ENCODE data around the genes HNRNPH3, SRGN and TYSND1.

DNA sequence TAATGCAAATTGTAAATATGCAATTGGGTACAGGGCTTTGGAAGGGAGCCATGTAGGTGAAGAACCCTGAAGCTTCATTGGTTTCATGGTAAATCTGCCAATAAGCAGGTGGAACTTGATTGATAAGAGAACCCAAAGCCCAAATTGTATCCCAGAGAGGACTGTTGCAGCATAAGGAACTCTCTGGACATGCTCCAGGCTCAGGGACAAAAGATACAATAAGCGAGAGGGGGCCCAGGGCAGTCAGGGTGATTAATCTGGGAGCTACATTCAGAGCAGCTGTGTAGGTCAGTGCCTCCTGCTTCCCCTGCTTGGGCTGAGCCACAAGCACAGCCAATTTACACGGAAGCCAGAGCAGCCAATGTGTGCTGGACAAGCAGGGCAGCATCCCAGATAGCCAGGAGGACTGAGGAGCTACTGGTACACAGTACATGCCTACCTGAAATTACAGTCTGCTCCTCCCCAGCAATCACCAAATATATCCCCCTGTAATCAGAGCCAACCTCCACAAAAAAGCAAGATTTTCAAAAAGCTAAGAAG lies 24.2 kb downstream of the MYPN start:
- PRO-cap, 2 experiments = no peak in any of the 2 experiments

DNA sequence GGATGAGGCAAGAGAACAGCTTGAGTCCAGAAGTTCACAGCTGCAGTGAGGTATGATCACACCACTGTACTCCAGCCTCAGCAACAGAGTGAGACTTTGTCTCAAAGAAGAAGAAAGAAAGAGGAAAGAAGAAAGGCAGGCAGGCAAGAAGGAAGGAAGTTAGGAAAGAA lies 13.2 kb upstream of the HNRNPH3 start:
- PRO-cap, 2 experiments = no peak in any of the 2 experiments

GRCh38 chr10:68332003-68332215 lies at the start of gene HNRNPH3:
TSS of gene HNRNPH3 (plus strand) at chr10:68332064.
- PRO-cap, 2 experiments = peak in 2 of 2 experiments; most common plus-strand start chr10:68332088 (in 2)

GRCh38 chr10:68903984-68904446 lies 2.9 kb downstream of the DDX50 start:
- PRO-cap, 2 experiments = no peak in any of the 2 experiments

DNA sequence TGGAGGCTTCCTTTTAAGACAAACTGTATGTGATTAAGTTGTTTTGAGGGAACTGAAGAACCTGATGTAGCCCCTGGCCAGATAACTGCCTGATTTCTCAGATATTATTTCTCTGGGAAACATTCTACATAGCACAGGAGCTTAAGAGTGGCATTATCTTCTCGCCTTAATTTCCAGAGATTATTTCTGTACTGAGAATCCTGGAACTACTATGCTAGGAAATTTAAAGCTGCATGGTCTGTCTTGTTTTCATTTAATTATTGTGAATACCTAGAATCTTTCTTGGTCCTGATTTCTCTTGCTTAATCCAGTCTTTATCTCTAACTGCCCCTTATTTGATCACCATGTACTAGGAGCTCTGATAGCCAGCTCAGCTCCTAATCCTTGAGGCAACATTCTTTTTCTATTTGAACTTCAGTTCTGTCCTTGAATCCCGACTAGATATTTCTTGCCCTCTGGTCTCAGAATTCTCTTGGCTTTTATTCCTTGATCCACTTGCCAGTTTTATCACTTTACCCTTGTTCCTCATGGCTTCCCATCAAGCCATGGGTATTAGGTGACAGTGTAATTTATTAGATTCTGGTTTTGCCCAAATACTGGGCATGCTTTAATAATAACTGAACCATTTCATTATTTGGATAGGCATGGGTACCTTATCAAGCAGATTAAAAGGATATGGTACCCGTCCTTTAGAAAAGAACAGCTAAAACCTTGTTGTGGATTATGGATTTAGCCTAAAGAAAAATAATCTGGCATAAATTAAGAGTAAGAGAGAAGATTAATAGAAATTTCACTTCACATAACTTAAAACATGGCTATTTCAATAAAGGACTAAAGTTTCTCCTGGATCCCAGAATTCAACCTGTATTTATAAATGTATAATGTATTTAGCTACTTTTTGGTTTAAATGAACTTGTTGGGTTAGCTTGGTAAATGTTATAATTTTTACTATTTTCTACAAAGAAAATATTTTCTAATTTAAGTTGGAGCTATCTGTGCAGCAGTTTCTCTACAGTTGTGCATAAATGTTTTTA lies 4.3 kb upstream of the KIFBP start:
- PRO-cap, 2 experiments = no peak in any of the 2 experiments

DNA sequence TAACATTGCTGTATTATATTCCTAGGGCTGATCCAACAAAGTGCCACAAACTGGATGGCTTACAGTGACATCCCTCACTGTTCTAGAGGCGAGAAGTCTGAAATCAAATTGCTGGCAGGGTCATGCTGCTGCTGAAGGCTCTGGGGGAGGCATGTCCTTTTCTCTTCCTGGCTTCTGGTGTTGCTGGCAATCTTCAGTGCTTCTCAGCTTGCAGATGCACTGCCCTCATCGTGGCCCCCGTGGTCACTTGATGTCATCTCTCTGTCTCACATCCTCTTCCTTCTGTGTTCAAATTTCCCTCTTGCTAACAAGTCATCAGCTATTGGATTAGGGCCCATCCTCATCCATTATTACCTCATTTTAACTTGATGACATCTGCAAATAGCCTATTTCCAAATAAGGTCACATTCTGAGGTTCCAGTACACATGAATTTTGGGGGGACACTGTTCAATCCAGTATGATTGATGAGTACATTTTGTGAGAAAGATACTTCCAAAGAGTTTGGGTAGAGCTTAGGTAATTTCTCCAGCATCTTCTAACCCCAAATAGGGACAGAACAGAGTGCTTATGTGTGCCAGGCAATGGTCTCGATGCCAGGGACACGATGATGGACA lies 36.6 kb upstream of the SRGN start:
- PRO-cap, 2 experiments = peak in 2 of 2 experiments; most common minus-strand start position 176 of the sequence (in 2)

DNA sequence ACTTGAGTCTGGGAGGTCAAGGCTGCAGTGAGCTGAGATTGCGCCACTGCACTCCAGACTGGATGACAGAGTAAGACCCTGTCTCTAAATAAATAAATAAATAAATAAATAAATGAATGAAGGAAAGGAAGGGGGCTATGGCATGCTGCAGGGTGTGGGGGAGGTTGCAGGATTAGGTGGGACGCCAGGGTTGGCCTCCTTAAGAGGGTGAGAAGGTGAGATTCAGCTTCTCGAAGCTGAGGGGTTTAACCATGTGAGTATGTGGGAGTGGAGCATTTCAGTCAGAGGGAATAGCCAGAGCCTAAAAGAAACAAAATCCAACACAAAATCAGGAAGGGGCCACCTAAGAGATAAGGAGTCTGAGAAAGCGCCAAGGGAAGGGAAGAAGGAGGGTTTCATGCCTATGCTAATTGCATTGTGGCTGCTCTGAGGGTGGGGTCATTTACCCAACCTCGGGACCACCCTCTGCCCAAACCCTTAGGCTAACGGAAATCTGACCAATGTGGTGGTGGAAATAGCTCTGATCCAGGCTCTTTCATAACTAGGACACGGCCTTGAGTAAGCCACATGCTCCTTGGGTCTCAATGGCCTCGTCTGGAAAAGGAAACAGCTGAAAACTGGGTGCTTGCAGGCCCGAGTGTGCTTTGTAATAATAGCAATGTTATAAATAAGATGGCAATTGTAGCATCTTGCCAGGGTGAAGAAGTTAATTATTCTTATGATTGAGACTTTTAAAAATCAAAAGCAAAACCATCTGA lies 15.0 kb upstream of the SRGN start:
- PRO-cap, 2 experiments = no peak in any of the 2 experiments

DNA sequence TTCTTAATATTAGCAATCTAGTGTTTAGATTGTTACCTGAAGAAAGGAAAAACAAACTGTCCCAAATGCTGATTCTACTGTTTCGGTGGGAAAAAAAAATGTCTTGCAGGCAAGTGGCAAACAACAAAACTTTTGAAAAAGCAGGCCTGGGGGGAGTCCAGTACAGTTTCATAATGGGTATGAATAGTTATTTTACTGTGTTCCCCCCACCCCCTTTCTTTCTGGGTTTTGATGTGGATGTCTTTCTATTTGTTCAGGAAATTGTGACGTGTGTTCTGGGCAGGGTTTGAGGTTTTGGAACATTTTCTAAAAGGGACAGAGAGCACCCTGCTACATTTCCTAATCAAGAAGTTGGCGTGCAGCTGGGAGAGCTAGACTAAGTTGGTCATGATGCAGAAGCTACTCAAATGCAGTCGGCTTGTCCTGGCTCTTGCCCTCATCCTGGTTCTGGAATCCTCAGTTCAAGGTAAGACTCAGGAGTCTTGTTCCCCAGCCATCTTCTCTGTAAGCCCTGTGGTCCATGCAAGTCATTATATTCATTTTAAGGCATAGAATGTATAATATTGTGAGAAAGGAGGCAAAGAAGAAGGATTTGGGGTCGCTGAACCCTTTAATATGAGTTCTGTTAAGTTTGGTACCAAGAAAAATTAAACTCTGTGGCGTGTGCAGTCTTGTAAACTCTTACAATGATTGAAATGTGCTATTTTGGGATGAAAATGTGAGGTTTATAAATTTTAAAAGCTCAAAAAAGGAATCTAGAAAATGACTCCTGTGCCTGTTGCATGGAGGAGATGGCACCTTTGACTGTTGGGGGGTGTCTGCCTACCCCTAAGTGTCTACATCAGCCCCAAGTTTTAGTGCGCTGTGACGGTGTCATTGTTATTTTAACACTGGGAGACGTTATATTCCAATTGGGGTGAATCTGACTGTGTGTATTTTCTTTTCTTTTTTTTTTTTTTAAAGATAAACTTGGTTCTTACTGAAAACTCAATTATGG lies at the start of gene SRGN:
SRGN (plus strand) TSS at position 333 of the 997 bp plus-strand sequence.
- PRO-cap, 2 experiments = peak in 2 of 2 experiments; most common plus-strand start position 336 of the sequence (in 1); most common minus-strand start position 221 of the sequence (in 1)

DNA sequence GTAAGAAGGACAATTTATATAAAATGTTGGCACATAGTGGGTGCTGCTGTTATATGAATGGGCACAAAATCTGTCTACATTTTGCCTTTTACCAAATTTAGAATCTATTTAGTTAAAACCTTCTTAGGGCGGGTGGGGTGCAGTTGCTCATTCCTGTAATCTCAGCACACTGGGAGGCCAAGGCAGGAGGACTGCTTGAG lies 8.6 kb downstream of the SRGN start:
- PRO-cap, 2 experiments = no peak in any of the 2 experiments

DNA sequence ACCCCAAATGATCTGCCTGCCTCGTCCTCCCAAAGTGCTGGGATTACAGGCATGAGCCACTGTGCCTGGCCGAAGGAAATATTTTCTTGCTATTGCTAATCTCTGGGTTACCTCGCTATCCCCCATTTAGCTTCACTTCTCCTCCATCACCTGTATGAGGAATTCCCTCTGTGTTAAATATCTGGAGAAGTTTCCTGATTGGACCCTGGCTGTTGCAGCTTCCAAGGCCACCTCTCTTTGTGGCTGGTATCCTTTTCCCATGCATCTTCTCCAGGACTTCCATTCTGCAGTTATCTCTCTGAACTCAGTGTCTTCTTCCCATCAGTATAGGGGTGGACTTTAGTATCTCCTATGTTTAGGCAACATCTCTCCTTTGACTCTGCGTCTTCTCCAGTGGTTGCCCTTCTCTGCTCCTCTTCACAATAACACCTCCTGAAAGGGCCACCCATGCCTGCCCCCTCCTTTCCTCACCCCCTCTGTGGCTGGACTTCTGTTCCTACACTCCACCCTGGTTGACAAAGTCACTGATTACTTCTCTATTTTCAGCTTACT lies 13.4 kb downstream of the SRGN start:
- PRO-cap, 2 experiments = no peak in any of the 2 experiments

- PRO-cap, 2 experiments = no peak in any of the 2 experiments
Observed at GRCh38 chr10:69232729-69233445, 12.8 kb downstream of the HKDC1 start.

GRCh38 chr10:69349087-69349916 lies 30.7 kb downstream of the HK1 start:
- PRO-cap, 2 experiments = no peak in any of the 2 experiments

GRCh38 chr10:69408521-69408870 lies 8.2 kb downstream of the TACR2 start:
- PRO-cap, 2 experiments = peak in 2 of 2 experiments; most common minus-strand start chr10:69408680 (in 1)

GRCh38 chr10:69413449-69414064 lies 3.2 kb downstream of the TACR2 start:
- PRO-cap, 2 experiments = no peak in any of the 2 experiments

GRCh38 chr10:69417284-69417875 lies 662 bp upstream of the TACR2 start:
- PRO-cap, 2 experiments = no peak in any of the 2 experiments

DNA sequence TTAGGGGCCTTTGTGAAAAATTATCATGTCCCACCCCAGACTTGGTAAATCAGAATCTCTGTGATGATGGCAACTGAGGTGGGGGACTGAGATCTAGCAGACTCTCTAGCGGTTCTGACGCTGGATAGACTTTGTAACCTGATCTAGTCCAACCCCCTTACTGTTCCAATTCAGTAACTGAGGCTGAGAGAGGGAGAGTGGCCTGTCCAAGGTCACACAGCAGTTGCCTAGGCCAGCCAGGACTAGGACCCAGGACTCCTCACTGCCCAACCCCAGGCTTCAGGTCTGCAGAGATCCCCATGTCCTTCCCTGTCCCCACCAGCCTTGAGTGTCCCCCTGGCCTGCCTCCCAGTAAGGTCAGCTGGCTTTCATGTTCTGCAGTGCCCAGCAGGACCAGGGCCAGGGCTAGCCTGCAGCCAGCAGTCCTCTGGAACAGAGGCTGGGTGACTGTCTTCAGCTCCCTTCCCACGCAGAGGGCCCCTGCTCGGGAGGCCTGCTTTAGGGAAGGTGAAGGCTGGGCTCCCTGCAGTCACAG lies 71.6 kb upstream of the COL13A1 start:
- PRO-cap, 2 experiments = no peak in any of the 2 experiments

DNA sequence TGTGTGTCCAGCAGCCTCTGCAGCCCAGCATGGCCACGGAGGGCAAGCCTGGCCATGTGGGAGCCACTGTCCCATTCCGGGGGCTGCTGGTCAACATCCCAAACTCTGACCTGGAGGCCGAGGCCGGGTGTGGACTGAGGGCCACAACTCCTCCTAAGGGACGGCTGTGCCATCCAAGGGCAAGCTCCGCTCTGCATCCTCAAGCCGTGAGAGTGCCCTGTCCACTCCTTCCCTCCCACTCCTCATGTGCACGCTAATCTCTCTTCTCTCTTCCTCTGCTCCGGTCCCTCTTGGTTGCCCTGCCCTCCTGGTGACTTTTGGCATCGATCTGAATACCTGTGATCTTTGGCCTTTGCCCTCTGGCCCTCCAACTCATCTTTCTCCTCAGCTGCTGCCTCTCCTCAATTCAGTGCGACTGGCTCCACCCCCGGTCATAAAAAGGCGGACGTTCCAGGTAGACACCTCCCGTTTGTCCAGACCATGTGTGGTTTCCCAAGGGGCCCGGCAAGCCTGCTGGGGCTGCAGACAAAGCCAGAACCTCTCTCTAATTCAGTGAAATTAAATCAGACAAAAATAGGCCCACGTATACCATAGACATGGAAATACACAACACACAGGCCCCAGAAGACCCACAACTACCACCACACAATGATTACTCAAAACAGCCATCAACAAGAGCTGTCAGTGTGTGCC lies 96.7 kb downstream of the COL13A1 start:
- PRO-cap, 2 experiments = no peak in any of the 2 experiments

- PRO-cap, 2 experiments = no peak in any of the 2 experiments
Observed at GRCh38 chr10:69901573-69902118, 99.9 kb downstream of the COL13A1 start.

DNA sequence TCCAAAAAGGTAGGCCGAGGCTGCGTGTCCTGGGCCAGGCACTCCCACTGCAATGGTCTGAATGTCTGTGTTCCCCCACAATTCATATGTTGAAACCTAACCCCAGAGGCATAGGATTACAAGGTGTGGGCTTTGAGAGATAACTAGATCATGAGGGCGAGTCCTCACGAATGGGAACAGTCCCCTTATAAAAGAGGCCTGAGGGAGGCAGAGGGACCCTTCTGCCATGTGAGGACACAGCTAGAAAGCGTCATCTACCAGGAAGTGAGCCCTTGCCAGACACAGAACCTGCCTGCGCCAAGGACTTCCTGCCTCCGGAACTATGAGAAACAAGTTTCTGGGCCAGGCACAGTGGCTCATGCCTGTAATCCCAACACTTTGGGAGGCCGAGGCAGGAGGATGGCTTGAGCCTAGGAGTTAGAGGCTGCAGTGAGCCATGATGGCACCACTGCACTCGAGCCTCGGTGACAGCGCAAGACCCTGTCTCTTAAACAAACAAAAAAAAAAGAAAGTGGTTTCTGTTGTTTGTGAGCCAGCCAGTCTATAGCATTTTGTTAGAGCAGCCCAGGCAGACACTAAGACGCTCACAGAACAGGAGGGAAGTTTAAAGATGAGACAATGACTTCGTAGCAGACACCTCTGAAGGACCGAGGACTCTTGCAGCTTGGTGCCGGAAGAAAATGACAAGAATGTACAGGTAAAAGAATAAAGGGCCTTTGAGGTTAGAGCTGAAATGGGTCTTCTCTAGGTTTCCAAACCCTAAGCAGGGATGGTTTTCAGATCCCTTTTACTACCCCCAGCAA lies 39.5 kb downstream of the MACROH2A2 start:
- PRO-cap, 2 experiments = no peak in any of the 2 experiments

GRCh38 chr10:70146451-70147166 lies at the start of gene TYSND1:
TSS of gene TYSND1 (minus strand) at chr10:70146700.
- PRO-cap, 2 experiments = peak in 2 of 2 experiments; most common plus-strand start chr10:70146872 (in 2); most common minus-strand start chr10:70146669 (in 2)